Karpas-422 (cell line): ENCODE results near the genes STK16, RESP18 and DNPEP.

DNA sequence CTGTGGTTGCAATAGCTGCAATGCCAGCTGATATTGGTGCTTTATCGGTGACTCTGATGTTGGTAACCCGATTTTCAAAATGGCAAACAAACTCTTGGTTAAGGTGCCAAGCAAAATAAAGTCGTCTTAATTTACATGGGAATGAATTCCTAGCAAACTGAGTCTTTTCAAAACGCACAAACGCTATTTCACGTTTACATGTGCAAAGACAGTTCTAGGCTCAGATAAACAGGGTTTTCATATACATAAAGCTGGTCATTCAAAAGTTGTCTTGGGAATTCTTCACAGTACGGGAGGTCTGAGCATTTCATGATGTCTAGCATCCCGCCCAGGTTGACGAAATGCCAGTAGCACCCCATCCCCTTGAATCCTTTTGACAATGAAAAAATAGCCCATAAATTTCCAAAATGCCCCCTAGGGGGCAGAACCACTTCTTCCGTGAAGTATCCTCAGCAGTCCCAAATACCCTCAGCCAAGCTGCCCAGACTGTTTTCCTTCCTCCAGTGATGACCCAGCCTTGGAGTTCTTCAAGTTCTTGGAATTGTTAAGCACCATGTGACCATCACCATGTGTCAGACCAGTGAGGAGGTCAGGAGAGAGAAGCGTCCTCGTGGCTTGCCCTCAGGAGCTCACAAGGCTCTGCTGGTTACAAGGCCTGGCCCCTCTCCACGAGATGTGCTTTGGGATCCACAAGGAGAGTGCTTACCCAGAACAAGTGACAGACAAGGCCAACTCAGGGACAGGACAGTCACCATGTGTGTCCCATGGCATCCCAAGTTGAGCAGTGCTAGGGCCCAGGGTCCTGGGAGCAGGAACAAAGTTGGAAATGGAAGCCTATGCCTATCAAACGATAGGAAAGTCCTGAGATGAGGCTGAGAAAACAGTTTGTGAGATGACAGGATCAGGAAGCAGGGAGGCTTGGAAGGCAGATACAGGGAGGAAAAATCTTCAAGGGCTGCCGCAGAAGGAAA, 1.4 kb upstream of the SLC23A3 start:
- PRO-cap = no peak
- RAMPAGE, long total RNA = no peak

- PRO-cap = no peak
- RAMPAGE, long total RNA = no peak
These were observed 1.6 kb downstream of the ZFAND2B start for GRCh38 chr2:219208119-219208715.

DNA sequence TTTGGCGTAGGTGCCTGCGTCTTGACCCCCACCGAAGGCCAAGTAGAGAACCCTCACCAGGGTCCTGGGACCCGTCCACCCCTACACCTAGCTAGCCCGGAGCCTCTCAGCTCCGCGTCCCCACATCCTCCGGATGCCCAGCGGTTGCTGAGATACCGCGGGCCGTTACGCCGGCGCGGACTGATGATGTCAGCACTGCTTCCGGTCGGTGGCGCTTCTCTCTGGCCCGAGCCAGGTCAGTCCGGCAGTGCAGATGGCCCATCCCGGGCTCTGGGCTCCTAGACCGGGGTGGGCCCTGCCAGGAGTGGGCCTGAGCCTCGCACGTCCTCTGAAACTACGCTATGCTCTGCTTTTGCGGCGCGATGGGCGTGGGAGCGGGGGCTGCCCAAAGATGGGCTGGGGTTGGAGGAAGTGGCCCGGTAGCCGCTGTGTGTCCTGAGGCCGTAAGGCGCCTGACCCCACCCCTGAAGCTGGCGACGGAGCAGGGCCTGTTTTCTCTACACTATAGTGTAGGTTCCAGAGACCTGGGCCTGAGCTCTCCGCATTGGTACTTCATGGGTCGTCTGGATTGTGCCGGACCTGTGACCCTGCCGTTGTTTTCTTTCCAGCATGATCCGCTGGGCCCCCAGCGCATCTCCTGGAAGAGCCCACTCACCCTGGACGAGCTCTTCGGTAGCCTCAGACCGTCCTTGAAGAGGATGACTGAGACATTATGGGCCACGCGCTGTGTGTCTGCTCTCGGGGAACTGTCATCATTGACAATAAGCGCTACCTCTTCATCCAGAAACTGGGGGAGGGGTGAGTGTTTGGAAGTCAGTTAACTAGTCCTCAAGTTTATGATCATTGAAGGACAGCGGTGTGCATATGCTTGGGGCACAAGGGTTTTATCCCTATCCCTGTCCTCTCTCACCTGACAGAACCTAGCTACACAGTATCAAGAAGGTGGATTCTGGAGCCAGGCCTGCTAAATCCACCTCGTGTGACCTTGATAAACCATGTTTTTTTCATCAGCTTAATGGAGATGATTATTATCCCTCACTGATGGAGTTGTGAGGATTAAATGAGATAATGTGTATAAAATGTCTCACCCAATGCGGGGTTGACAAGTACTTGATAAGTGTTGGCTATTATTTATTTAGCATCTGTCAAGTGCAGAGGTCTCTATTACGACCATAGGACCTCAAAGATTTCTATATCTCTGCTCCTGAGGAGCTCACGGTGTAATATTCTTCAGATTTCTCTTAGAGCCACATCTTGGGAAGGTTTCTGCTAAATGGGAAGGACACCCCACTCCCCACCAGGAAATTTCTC, at the start of gene STK16:
Gene STK16 (plus strand): TSS at position 192 of the 1,311 bp plus-strand sequence.
- PRO-cap = bidirectional peak, plus-strand start at position 218 of the sequence, minus-strand start at position 116 of the sequence
- RAMPAGE, long total RNA = no peak

DNA sequence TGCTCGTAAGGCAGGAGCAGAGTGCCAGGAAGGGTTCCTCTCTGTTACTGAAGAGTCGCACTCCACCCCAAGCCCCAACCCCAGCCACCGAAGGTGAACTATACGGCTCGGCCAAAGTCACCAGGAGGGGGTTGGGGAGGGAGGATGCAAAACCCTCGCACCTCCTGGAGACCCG, 250 bp downstream of the TUBA4A start:
- PRO-cap = no peak
- RAMPAGE, long total RNA = no peak

GRCh38 chr2:219254868-219255342, 1.2 kb upstream of the TUBA4A start:
- PRO-cap = no peak
- RAMPAGE, long total RNA = no peak

- PRO-cap = no peak
- RAMPAGE, long total RNA = no peak
These were observed 5.0 kb upstream of the DNAJB2 start for GRCh38 chr2:219273779-219275018.

GRCh38 chr2:219332885-219333591, at the start of gene RESP18:
Gene RESP18, minus strand, starts transcription at chr2:219333177.
- PRO-cap = no peak
- RAMPAGE, long total RNA = no peak

- PRO-cap = no peak
- RAMPAGE, long total RNA = no peak
These were observed 908 bp downstream of the DNPEP start for GRCh38 chr2:219386806-219387202.

GRCh38 chr2:219387537-219388055, at the start of gene DNPEP:
Gene DNPEP, minus strand, starts transcription at chr2:219387912.
- PRO-cap = unidirectional peak, minus-strand start at chr2:219387847
- RAMPAGE, long total RNA = no peak

- PRO-cap = no peak
- RAMPAGE, long total RNA = no peak
These were observed 1.9 kb downstream of the CHPF start for GRCh38 chr2:219541577-219542221.

DNA sequence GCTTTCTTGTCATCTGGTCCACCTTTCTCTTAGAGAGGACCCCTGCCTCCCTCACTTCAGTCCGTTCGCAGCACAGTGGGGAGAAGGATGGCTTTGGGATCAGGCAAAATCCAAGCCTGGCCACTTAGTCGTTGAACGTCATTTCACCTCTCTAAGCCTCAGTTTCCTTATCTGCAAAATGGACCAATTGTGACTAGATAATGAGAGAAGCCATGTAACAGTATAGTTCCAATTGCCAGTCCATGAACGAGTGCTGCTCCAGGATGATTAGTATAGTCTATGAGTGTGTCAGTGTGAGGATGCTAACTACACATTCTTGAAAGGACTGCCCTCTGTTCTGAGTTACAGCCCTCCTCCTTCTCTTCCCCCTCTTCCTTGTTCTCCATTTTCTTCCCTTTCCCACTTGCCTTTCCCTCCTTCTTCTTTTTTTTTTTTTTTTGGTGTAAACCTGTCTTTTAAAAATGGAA, 1.1 kb downstream of the INHA start:
- PRO-cap = no peak
- RAMPAGE, long total RNA = no peak

DNA sequence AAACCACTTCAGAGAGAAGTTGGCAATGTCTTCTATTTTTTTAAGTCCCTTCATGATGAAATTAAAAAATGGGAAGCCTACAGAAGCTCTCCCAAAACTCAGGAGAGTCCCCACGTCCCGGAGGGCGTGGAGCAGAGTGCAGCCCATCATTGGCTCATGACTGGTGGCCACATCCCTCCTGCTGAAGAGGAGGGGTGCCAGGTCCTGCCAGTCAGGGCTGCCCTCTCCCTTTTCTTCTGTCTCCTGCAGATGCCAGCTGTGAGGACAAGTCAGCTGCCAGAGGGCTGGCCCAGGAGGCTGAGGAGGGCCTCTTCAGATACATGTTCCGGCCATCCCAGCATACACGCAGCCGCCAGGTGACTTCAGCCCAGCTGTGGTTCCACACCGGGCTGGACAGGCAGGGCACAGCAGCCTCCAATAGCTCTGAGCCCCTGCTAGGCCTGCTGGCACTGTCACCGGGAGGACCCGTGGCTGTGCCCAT, 2.4 kb downstream of the INHA start:
- PRO-cap = no peak
- RAMPAGE, long total RNA = no peak

GRCh38 chr2:219605240-219605931, 7.7 kb downstream of the STK11IP start:
- PRO-cap = no peak
- RAMPAGE, long total RNA = no peak

DNA sequence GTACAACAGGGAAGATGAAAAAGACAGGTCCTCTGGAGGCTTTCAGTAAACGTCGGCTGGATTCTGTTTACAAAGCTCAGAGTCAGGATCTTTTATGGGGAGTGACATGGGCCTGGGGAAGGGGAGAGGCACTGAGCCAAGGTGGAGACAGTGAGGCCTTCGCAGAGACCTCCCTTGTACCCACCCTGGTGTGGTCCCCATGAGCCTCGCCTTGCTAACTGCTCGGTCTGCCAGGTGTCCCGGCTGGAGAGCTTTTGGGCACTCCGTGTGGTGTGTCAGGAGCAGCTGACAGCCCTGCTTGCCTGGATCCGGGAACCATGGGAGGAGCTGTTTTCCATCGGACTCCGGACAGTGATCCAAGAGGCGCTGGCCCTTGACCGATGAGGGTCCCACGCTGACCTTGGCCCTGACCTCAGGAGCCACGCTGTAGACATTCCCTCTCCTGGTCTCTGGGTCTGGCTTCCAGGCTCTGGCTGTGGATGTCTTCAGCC, 11.6 kb upstream of the SLC4A3 start:
- PRO-cap = no peak
- RAMPAGE, long total RNA = no peak

- PRO-cap = no peak
- RAMPAGE, long total RNA = no peak
These were observed 1.3 kb downstream of the SLC4A3 start for GRCh38 chr2:219628446-219629403.

GRCh38 chr2:220935829-220936186, 636.3 kb downstream of the EPHA4 start:
- PRO-cap = no peak
- RAMPAGE, long total RNA = no peak

- PRO-cap = no peak
- RAMPAGE, long total RNA = no peak
These were observed 8.1 kb downstream of the EPHA4 start for GRCh38 chr2:221563690-221564667.

GRCh38 chr2:221942912-221943494, 355.8 kb downstream of the PAX3 start:
- PRO-cap = no peak
- RAMPAGE, long total RNA = no peak

DNA sequence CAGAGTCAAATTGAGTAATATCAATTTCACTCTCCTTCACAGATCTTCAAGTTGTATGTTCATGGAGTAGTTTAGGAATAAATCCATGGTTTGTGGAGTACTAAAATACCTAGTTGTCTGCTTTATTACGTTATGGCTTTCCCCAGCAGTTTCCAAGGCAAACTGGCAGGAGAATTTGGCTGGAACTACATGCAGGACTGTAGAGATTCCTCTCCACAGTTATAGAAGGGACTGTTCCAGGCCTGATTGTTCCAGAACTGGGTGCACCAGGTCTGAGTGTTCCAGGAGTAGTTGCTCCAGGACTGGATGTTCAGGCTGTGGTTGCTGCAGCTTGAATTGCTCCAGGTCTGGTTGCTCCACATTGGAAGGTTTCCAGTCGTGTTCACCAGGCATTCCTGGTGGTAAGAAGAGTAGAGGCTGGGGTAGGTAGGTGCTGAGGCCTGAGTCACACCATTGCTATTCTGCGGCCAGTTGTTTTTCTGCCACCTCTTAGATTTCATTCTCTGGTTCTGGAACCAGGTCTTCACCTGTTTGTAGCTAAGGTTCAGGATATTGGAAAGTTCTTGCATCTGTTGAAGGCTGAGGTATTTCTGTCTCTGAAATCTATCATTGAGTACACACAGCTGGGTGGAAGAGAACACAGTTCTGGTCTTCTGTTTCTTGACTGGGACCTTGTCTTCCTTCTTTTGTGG, 28.2 kb downstream of the SGPP2 start:
- PRO-cap = no peak
- RAMPAGE, long total RNA = no peak

- PRO-cap = bidirectional peak, plus-strand start at chr2:222655679, minus-strand start at chr2:222655654
- RAMPAGE, long total RNA = no peak
These were observed 496 bp downstream of the FARSB start for GRCh38 chr2:222655334-222655857.